Urinary bladder (tissue), 3 donors: Measurements from ENCODE around the gene PRDM1.

GRCh38 chr6:106085734-106086732 lies at the start of gene PRDM1:
TSS of gene PRDM1 (plus strand) at chr6:106086336.
- PRO-cap, result bidirectional peak, plus-strand start at chr6:106086179, minus-strand start at chr6:106086102; bidirectional peak, plus-strand start at chr6:106086373, minus-strand start at chr6:106086223
- RAMPAGE, long total RNA, result no peak

DNA sequence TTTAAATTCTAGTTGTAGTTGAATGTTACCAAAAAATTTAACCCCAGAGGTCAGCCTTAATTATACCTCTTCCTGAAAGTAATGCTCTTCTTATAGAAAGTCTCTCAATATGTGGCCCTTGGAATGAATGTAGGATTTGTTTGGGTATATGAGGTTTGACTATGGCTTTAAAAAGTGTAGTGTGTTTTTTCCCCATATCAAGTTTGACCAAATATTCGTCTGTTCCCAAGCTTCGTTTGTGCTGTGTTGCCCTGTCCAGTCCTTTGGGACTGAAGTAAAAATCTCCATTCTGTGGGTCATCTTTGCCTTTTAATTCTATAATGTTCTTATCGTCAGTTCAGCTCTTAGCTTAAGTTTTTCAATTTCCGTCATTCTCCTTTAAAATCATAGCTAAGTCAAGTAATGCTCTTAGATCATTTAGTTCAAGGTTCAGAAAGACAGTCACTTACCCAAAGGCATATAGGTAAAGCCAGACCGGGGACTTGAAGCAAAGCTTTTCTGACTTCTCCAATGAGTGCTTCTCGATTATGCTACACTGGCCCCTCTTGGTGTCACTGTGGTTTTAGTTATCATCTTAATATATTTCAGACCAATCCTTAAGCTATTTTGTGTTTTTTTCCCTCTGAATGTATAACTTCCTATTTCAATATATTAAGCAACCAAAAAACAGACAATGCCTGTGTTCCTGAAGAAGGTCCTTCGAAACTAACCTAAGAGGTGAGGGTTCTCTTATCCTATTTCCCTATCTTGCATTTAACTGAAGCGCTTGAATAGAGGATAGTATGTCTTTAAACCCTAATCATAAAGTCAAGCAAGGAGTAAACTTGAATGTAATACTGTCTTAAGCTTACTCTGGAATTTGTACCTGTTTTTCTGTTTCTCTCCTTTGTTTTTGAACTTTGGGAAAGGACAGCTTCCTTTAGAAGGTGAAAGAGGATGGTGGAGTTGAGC lies 3.8 kb downstream of the PRDM1 start:
- PRO-cap, result no peak
- RAMPAGE, long total RNA, result no peak

DNA sequence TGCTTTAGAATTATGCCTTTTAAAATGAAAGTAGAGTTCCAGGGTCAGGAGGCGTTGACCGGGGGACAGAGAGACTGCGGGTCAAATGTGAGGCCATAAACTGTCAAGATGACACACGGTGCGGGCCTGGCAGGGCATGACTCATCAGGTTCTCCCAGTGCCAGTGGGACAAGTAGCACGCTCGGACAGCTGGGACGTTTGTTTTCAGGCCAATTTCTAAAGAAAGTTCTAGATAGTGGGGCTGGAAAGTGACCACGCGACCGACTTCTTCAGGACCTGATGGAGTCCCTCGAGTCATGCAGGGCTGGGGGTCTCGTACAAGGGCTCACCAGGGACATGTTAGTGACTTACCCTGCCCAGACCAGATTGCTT lies 49.1 kb downstream of the PRDM1 start:
- PRO-cap, result no peak
- RAMPAGE, long total RNA, result no peak

DNA sequence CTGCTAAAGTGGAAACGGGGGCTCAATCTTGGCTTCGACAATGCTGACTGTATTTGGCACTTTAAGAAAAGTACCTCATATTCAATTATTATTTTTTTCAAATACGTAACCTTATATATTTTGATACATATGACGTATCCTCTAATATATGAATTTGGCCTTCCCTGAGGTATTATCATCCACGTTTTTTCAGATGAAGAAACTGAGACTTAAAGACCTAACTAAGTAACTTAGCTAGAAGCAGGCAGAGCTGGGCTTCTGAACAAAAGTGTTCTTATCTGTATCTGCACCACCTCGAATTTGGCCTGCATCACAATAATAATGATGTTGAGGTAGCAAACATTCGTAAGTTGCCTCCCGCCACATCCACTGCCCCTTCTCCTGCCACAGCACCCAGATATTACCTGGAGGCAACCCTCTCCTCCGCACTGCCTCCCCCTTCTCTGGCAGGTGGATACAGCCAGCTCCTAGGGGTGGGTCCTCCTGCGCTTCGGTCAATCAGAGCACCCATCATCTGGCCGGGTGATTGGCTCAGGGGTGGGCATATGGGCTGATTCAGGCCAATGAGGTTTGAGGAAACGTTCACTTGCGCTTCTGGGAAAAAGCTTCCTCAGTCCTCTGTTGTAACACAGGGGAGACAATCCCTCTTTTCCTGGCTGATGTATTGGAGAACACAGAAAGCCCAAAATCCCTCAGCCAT lies 81.8 kb downstream of the PRDM1 start:
- PRO-cap, result no peak
- RAMPAGE, long total RNA, result no peak

DNA sequence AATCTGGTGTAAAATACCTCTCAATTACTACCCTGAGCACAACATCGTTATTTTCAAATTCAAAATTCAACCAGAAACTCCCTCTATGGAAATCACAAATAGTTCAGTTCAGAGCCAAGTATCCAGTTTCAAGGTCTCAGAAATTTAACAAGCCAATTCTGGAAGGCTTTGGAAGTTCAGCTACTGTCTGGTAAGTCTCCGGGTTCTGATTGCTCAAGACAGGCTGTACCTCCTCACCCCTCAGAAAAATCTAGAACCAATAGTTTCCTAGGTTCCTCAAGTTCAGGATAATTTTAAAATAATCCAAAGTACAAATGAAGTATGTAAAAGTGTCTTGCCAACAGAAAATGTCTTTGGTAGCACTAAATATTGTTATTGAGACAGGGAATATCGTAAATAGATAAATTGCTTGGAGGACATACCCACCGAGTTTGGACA lies 809 bp downstream of the ATG5 start:
- PRO-cap, result no peak
- RAMPAGE, long total RNA, result no peak

DNA sequence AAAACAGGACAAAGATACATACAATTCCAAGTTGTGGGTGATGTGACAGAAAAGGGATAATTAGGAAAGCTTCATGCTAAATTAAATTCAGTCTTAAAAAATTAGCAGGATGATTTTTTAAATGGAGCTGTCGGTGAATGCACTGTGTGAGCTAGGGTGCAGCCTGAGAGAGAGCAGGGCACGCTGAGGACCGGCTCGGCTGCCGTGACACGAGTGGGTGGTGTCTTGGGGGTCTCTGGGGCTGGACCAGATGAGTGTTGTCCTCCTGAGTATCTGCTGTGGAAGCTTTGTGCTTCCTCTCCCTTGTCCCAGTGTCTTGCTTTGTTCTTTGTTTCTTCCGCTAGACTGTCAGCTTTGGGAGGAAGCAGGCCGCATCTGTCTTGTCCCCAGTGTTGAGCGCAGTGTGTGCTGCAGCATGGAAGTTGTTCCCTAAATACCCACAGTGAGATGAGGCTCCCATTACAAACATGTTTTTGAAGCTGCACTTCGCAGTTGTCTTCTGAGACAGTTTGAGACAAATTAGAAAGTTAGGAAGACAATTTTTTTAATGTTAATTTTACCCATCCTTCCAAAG lies 89.4 kb downstream of the RTN4IP1 start:
- PRO-cap, result no peak
- RAMPAGE, long total RNA, result no peak

DNA sequence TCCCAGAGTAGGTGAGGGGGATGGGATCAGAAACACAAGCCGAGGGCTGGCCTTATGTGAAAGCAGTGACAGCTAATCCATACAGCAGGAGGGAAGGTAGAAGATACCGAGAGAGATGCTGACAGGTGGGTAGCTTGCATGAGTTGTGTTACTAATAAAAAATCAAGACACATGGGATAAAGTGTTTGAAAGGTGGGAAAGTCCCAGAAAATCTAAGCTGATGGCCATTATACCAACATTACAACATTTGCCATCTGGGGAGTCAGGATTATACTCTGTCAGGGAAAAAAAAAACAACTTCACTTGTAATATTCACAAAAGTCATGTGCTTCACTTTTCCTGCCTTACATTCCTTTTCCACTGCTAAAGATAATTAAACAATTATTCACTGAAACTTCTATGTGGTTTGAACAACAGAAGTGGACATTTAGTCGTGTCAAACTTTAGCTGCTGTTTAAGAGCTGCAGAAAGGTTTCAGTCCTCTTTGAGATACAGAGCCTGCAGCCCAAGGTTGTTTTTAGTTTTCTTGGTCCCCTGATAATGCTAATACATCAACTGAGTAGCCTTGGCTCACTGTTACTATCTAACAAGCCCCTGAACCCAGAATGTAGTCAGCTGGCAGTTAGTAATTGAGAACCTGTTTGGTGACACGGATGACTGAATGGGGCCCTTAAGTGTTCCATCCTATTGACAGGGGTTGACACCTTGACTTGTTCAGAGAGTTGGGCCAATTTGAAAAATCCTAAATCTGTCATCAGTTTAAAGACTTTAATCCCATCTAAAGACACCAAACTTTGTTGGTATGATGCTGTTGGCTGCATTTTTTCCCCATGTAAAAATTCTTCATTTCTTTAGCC lies 3.0 kb downstream of the RTN4IP1 start:
- PRO-cap, result no peak
- RAMPAGE, long total RNA, result no peak

DNA sequence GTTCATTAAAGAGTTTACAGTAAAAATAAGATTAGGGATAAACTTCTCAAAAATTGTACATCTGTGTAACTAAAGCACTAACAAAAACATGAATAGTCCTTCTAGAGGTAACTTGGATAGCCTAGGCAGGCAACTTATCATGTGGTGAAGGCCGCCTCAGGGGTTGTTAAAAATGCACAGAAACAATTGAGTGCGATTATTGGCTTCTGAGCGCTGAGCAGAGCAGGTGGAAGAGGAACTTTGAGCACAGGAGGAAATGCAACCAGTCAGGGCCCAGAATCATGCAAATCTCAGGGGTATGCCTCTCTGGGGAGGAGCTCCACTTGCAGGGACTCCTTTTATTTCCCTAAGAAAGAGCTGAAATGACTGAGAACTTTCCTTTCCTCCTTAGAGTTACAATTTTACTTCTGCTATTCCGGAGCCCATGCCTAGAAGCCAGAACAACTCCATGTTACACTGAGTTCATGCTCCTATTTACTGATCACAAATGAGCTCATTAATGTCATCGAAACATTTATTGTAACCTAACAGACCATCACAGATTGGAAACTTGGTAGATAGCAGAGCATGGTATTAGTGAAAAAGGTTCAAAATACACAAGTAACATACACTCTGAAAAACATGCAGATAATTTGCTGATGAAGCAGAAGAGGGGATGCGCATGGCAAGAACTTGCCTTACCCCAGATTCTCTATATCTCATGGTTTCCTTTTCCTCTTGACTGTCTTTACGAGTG lies 37.4 kb downstream of the QRSL1 start:
- PRO-cap, result no peak
- RAMPAGE, long total RNA, result no peak

DNA sequence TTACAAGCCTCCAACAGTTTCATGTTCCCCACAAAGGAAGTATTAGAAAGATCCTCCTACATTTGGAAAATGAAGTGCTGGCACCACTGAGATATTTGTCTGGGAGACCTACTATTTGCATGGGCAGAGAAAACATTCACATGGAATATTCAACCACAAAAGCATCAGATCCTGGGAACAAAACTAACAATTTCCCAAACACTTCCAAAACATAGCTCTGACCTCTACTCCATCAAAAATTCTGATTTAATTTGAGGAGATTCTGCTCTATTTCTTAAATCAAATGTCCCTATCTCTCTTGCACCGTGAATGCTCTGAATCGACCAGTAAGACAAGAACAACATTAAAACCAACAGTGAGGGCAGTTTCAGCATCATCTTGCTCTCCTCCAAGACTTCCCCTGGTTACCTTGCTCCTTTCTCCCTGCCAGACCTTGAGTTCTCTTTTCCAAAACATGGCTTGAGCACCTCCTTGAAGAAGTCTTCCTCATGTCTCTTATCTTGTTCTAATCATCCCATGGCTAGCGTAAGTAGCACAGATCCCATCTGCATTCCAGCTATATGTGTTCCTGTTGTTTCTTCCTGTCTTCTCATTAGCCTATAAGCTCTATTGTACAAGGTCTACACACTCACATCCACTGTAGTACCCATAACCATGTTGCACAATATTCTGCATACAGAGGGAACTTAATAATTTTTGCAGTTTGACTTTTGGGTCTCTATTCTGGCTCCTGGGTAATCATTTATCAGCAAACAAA lies 157.7 kb downstream of the QRSL1 start:
- PRO-cap, result no peak
- RAMPAGE, long total RNA, result no peak

DNA sequence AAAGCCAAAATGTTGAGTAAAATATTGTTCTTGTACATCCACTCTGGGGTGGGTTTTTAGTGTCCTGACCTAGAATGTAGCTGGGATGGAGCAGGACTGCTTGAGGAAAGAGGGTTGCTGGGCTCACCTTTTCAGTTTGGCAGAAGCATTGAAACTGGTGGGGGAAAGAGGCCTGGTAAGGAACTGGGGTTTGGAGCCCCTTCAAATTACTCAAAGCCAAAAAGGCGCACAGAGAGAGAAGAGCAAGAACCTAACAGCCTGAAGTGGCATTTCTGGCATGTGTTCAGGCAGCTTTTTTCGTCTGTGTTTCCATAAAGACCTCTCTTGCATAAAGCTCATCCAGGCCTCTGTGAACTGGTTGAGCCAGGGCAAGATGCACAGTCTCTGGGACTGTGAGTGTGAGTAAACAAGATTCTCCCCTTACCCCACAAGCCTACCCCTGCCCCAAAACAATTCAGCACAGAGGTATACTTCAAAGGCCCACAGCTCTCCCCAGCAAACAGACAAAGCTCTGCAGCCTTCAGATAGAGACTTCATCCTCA lies 167.8 kb downstream of the QRSL1 start:
- PRO-cap, result no peak
- RAMPAGE, long total RNA, result no peak

- PRO-cap, result no peak
- RAMPAGE, long total RNA, result no peak
Measured at GRCh38 chr6:106871102-106871398, 103.5 kb downstream of the CD24 start.

GRCh38 chr6:106886799-106887340 lies 87.7 kb downstream of the CD24 start:
- PRO-cap, result no peak
- RAMPAGE, long total RNA, result no peak

GRCh38 chr6:106888091-106888848 lies 86.3 kb downstream of the CD24 start:
- PRO-cap, result no peak
- RAMPAGE, long total RNA, result no peak

GRCh38 chr6:107189536-107189868 lies 74.2 kb upstream of the BEND3 start:
- PRO-cap, result no peak
- RAMPAGE, long total RNA, result no peak

DNA sequence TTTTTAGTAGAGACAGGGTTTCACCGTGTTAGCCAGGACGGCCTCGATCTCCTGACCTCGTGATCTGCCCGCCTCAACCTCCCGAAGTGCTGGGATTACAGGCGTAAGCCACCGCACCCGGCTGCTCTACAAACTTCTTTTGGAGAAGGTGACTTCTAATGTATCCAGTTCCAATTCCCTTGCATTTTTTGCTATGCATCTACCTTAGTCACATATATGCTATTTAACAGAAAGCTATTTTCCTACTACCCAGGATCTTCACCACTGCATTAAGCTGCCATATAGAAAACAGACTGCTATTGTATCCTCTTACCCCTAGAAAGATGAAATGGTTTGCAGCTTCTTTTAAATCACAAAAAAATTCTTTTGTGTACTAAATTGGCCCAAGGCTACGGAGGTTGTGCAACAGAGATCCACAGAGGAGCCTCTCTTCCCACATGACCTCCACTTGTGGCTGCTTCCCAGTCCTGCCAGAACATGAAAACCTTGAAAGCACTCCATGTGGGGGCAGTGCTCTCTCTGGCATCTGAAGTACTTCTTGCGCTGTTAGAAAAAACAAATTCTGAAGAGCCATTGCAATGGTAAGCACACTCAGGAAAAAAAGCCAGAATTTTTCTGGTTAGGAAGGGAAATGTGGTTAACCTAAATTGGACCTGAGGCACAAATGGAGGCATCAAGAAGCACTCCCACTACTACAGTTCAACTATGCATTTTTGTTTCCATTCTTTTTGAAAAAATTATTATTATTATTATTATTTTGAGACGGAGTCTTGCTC lies 126.4 kb upstream of the BEND3 start:
- PRO-cap, result no peak
- RAMPAGE, long total RNA, result no peak

GRCh38 chr6:107328994-107329580 lies 130.3 kb downstream of the PDSS2 start:
- PRO-cap, result no peak
- RAMPAGE, long total RNA, result no peak

DNA sequence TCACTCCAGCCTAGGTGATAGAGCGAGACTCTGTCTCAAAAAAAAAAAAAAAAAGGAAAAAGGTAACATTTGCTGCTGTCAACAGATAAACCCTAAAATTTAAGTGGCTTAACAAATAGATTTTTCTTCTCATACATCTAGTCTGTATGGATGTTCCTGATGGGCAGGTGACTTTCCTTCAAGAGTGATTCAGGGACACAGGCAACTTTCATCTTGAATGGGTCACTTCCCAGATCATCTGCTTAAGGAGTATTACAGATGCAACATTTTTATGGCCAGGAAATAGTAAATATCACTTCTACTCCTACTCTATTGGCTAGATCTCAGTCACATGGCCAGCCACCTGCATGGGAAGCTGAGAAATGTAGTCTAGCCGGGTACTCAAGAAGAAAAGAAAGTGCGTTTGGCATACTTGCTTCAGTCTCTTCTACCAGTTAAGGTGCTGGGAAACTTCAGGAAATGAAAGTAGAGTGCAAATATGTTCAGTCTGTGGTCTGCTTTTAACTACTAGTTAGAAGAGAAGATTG lies 129.3 kb downstream of the PDSS2 start:
- PRO-cap, result no peak
- RAMPAGE, long total RNA, result no peak

DNA sequence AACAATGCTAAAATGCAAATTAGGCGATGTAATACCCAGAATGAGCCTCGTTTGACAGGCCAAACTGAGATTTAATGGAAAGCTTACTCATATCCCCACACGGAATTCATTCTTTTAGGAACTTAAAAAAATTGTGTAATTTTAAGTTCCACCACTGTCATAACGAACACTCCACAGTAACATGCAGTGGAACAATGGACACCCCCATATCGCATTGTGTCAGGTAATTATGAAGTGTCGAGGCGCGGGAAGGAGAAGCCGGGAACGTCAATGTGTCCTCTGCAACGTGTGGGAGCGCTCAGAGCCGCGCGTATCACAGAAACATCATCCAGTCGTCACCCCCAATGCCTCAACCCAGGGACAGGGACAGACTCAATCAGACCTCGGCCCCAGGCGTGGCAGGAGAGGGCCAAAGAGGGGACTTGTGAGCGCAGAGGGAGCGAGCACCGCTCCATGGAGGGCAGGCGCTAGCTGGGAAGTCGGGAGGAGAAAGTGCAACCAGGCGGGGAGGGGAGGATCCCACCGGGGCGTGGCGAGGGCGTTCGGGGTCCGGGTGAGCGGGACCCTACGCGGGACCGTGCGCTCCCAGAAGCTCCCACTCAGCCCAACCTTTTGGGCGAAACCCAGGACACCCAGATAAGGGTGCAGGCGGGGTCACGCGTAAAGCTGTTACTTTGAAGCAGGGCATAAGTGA lies 1.1 kb upstream of the SOBP start:
- PRO-cap, result no peak
- RAMPAGE, long total RNA, result no peak

- PRO-cap, result no peak
- RAMPAGE, long total RNA, result no peak
Measured at GRCh38 chr6:107586017-107586407, 96.1 kb downstream of the SOBP start.

DNA sequence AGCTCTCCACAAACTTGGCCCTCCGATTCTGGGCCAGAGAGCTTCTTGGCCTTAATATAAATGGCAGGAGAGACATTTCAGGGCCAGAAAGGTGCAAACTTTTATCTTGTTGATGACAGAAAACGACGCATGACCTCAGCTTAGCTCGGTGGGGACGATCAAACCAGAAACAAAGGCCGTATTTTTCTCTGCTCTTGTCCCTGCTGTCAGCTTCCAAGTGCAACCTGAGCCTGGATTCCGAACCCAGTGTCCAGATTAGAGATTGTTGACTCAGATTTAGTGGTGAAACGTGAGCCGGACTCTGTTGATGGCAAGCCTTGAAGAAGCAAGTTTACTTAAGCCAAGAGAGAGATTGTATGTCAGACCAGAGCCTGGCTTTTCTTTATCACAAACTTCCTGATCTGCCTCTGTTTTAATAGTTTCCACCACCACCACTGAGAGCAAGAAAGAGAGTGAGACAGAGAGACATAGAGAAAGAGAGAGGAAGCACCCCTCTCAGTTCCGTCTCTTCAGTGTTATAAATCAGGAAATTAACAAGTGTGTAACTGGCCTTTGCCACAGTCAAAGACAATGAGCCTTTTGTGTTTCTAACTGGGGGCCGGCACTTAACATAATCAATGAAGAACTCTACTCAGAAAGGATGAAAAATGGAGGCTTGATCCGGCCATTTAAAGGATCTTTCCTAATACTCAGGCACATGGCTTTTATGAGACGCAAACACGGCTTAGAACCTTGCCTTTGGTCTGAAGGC lies 157.6 kb downstream of the SCML4 start:
- PRO-cap, result no peak
- RAMPAGE, long total RNA, result no peak